HT-29 (cell line): ENCODE results near the genes P3H4, NT5C3B, KAT2A and MLX.

DNA sequence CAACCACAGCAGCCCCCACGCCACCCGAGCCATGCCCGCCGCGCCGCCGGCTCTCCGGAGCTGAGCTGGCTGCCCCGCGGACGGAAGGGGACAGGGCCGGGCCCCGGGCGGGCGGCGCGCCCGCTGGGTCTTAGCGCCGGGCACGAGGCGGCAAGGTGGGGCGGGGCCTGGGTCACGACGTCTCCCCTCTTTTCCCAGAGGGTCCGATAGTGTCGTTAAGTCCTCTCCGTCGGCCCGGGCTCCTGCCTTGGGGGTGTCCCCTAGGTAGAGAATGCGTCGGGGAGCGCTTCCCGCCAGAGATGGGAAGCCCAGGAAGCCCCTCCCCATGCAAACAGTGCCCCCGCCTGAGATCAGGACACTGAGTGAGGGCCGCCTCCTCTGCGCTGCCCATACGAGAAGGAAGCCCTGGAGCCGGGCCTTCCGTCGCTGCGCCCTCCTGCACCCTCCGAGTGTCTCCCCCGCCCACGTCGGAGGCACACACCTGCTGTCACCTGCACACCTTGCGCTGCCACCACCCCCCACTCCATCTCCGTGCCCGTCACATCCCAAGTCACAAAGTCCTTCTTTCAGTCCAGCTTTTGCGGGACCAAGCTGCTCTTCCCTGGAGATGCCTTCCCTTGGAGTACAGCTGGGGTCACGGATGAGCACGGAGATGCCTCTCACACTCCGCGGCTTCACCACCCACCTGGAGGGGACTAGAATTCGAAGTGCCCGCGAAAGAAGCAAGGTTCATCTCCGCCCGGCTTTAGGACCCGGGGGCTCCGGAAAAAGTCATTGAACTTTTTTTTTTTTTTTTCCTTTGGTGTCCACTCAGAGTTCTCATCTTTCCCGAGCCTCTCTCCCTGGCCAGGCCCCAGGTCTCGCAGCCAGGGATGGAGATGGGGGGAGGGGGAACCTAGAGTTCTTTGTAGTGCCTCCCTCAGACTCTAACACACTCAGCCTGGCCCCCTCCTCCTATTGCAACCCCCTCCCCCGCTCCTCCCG is at the start of gene P3H4:
P3H4 (minus strand) TSS at position 67 of the 984 bp plus-strand sequence.
- RAMPAGE, long total RNA: no peak

- RAMPAGE, long total RNA: no peak
Measured at GRCh38 chr17:41835287-41836590, at the start of gene NT5C3B. Gene NT5C3B, minus strand, starts transcription at chr17:41836232.

DNA sequence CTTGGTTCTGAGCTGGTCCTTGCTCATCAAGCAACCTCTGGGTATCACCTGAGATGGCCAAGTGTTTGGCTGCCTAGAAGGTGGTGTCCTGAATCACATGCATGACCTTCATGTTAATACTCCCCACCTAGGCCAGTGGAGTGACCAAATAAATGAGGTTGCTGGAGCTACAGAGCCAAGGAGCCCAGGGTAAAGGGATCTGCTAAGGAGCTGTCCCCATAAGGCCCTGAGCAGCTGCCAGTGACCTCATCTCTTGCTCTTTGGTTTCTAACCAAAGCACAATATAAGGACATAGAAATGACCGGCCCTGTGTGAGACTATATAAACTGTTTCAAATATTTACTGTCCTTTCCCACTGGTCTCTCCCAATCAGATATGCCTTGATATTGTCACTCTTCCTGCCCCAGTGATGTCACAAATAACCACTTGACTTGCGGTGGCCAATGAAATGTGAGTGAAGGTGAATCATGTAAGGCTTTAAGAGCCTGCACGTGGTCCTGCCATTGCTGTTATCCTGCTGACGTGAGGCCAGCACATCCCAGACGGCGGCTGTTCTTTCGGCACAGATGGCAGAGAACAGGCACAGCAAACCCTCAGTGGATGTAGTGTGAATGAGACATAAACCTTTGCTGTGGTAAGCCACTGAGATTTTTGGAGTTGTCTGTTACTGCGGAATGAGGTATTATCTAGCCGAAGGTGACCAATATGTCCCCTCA is 5.3 kb upstream of the KLHL11 start:
- RAMPAGE, long total RNA: no peak

- RAMPAGE, long total RNA: no peak
Measured at GRCh38 chr17:41905062-41905650, 13.6 kb downstream of the ACLY start.

DNA sequence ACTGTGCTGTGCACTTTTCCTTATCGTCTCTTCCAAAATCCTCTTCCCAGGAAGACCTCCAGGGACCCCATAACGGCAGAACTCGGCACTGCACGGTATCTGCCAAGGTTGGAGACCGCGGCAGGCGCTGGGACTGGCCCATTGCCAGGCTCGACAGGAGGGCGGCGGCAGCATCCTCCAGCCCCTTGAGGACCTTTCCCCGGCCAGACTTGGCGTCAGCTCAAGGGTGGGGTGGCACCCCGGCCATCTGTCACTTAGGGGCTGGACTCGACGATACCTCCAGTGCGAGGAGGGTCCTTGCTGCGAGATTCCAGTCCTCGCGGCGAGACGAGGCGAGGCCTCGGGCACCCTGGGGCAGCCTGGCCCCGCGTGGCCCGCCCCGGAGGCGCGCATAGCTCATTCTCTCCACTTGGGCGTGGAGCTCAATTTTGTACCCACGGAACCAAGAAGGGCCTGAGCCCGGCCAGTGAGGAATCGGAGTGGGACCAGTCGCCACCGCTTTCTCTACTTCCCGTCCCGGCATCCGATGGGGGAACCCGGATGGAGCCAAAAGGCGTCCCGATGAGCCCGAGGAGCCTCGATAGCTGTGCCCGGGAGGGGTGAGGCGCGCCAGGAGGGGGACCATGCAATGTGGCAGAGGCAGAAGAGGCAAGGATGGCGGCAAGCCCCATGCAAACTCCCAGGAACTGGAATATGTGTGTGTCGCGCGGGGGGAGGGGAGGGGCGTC is 621 bp downstream of the ACLY start:
- RAMPAGE, long total RNA: no peak

DNA sequence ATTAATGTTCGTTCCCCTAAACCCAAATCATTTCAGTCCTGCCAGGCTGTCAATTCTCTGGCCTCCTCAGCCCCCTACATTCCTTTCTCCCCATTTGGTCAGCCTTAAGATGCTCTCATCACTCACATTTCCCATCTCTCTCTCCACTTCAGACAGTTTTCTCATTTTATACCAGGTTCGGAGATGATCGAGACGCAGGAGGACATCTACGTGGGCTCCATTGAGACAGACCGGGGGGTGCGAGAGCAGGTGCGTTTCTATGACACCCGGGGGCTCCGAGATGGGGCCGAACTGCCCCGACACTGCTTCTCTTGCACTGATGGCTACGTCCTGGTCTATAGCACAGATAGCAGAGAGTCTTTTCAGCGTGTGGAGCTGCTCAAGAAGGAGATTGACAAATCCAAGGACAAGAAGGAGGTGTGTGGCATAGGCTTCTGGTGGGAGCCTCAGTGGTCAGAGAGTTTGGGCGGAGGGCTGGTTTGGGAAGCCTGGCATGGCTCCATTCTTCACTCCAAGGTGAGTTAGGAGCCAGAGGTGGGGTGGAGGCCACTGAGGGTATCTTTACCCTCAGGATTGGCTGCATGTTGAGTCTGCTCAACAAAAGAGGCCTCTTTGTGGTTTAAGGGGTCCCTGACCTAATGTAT is 2.5 kb downstream of the NKIRAS2 start:
- RAMPAGE, long total RNA: no peak

GRCh38 chr17:42023406-42023998 is 3.6 kb downstream of the NKIRAS2 start:
- RAMPAGE, long total RNA: no peak

DNA sequence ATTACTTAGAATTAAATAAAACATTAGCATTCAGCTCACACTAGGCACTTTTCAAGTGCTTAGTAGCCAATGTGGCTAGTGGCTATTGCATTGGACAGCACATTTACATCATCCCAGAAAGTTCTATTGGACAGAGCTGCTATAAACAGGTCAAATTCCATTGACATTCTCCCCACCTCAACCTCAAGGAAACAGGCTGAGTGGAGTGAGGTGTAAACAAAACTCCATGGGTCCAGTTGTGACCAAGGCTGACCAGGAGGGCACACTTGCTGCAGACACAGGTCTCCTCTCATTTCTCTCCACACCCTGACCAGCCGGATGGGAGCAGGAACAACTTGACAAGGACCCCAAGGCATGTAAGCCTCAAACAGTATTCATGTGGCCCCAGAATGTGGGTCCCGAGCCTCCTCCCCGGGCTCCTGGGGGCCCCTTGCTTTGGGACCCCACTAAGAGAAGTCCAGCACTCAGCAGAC is 522 bp downstream of the C17orf113 start:
- RAMPAGE, long total RNA: no peak

DNA sequence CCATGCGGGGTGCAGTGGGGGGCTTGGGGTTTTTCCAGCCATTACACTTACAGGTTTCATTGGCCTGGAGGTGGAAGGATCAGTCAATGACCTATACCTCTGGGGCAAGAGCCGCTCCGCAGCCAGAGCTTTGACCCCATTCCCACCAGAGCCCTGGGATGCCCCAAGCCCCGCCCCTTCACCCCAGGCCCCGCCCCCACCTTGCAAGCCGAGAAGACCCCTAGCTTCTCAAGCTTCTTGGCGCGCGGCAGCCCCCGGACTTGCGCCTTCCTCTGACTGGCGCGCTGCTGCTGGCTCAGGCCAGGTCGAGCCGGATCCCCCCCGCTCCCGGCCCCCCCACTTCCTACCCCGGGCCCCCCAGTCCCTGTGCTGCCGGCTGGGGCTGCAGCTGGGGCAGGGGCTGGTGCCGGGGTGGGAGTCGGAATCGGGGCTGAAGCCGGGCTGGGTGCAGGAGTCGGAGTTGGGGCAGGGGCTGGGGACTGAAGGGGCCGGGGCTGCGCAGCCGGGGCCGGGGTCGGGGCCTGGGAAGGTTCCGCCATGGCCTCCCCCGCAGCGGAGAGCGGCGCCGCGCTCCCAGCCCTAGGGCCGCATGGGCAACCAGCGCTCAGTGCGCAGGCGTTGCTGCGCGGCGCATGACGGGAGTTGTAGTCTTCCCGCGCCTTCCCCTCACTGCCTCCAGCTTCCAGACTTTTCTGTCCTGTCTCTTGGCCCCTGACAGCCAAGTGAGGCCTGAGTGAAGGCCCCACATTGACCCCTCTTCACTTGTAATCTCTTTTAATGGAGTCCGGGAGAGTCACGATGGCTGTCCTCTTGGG is at the start of gene KAT2A:
KAT2A (minus strand) TSS at position 602 of the 815 bp plus-strand sequence.
- RAMPAGE, long total RNA: no peak

- RAMPAGE, long total RNA: no peak
Measured at GRCh38 chr17:42183524-42184756, 1.3 kb downstream of the HCRT start.

GRCh38 chr17:42185111-42185310 is 241 bp downstream of the HCRT start:
- RAMPAGE, long total RNA: no peak

DNA sequence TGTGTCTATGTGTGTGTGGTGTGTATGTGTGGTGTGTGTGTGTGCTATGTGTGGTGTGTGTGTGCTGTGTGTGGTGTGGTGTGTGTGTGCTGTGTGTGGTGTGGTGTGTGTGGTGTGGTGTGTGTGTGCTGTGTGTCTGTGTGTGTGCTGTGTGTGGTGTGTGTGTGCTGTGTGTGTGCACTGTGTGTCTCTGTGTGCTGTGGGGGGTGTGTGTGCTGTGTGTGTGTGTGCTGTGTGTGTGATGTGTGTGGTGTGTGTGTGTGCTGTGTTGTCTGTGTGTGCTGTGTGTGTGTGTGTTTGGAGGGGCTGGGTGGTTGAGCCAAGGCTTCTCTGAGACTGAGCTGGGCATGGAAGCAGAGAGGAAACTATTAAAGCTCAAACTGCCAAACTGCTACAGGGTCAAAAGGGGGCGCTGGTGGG is 27.6 kb upstream of the GHDC start:
- RAMPAGE, long total RNA: no peak

GRCh38 chr17:42275205-42275310 is 1.1 kb downstream of the STAT5B start:
- RAMPAGE, long total RNA: no peak

GRCh38 chr17:42310472-42310636 is 22.1 kb downstream of the STAT5A start:
- RAMPAGE, long total RNA: no peak

GRCh38 chr17:42378974-42379910 is 9.0 kb downstream of the STAT3 start:
- RAMPAGE, long total RNA: no peak

DNA sequence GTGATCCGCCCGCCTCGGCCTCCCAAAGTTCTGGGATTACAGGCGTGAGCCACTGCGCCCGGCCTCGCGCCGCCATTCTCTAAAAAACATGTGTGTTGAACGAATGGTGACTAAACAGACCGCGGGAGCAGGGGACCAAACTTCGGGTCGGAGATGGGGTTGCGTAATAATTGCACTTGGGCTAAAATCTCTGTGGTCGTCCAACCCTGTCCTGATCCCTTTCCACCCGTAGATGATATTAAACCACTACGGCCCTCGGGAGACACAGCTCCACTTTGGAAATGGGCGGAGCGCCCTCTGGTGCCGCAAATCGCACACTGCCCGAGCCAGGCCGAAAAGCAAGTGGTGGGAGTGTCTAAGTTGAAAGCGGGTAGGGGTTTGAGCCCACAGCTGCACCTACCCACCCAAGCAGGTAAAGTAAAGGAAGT is 17.1 kb downstream of the CAVIN1 start:
- RAMPAGE, long total RNA: no peak

- RAMPAGE, long total RNA: no peak
Measured at GRCh38 chr17:42494198-42494697, 35.6 kb downstream of the ATP6V0A1 start.

- RAMPAGE, long total RNA: no peak
Measured at GRCh38 chr17:42519565-42520453, 16.2 kb upstream of the NAGLU start.

- RAMPAGE, long total RNA: no peak
Measured at GRCh38 chr17:42563644-42563843, 1.6 kb downstream of the COASY start.

- RAMPAGE, long total RNA: no peak
Measured at GRCh38 chr17:42567013-42568088, at the start of gene MLX. Gene MLX, plus strand, starts transcription at chr17:42567100.